Measurements from ENCODE around the genes SH3GL2, IFNA7 and IFNA14.

DNA sequence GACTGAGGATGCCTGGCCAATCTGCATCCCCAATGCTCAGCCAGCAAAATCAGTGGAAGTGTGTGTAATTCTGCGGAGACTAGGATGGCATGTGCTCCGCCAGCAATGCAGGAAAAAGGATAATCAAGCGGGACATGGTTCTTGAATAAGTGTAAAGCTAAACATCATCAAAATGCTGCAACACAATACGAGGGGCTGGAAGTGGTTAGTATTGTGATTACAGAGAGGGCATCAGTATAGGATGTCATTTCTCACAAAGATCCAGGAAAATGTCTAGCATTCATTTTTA lies 115.7 kb upstream of the BNC2 start:
- RRBS = no CpG with 5 or more reads among the region's 4 CpGs

DNA sequence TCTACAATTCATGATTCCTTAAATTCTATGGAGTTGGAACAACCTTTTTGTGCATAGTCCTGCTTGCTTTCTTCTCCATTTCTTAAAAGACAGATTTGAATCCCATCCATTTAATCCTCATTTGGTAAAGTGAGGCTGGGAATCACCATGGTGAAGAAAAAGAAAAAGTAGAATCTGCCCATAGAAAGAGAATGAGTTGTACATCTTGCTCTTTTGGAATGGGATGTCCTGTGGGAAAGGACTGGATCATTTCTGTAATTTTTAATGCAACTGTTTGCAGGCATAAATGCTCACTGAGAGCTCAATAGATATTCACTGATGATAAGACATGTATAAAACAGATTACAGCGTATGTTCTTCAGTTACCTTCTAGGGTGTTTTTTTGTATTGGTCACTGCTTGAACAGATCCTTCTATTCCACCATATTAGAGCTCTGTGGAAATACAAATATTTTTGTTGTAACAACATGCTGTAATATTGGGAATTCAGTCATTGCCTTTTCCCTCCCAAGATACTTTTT lies 21.2 kb upstream of the SH3GL2 start:
- RRBS = no CpG with 5 or more reads among the region's 1 CpG

- RRBS = 3% methylated on average over 36 of the region's 124 CpGs
Measured at GRCh38 chr9:17578826-17580081, at the start of gene SH3GL2. Gene SH3GL2, plus strand, starts transcription at chr9:17579066.

- RRBS = no CpG with 5 or more reads among the region's 3 CpGs
Measured at GRCh38 chr9:19019878-19020175, 13.2 kb downstream of the SAXO1 start.

GRCh38 chr9:19048683-19049169 lies 501 bp upstream of the RRAGA start:
- RRBS = 1% methylated on average over 8 of the region's 15 CpGs

- RRBS = no CpG with 5 or more reads among the region's 4 CpGs
Measured at GRCh38 chr9:19124567-19125321, 2.5 kb downstream of the PLIN2 start.

DNA sequence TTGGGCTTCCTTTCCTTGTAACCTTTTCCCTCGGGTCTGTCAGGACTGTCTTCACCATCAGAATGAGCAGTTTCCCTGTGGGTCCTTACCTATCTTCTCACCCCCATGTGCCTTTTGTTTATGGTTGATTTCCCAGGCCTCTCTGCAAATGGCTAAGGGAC lies 20.6 kb upstream of the PLIN2 start:
- RRBS = no CpG with 5 or more reads among the region's 1 CpG

DNA sequence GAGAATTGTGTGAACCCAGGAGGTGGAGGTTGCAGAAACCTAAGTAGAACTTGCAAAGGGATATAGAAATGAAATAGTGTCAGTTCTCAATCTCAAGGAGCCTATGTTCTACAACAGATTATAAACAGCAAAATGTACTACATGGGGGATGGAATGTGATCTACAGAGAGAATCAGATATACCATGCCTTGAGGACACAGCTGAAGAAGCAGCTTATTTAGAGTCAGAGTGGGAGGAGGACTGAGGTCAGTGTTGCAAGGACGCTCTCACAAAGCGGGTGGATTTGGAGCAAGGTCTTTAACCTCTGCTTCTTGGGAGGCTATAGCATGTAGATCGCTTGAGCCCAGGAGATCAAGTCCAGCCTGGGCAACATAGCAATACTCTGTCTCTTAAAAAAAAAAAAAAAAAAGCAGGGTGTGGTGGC lies 32.8 kb upstream of the PLIN2 start:
- RRBS = no CpG with 5 or more reads among the region's 3 CpGs

DNA sequence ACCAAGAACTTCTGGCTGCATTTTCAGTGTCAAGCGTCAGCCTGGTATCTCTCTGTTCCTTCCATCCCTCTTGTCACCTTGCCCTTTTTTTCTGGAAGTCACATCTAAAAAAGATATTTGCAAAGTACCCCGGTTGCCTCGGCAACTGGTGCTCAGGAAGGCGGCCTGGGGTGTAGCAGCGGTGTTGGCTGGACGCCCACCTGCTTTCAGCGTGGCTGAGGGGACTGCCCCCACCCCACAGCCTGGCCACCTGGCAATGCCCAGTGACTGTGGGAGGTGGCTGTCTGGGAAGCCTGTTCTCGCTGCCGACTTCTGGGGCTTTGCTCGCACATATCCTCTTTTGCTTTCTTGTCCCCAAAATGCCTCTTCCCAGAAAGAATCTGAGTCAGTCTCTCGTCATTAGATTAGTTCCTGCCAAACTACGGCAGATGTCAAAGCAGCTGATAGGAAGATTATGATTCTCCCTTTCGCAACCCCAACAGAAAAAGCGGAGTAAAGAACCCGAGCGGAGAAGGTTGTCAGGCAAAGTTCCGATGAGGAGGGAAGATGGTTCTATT lies 84.6 kb downstream of the ACER2 start:
- RRBS = no CpG with 5 or more reads among the region's 17 CpGs

- RRBS = no CpG with 5 or more reads among the region's 4 CpGs
Measured at GRCh38 chr9:20558477-20559235, 63.6 kb downstream of the MLLT3 start.

DNA sequence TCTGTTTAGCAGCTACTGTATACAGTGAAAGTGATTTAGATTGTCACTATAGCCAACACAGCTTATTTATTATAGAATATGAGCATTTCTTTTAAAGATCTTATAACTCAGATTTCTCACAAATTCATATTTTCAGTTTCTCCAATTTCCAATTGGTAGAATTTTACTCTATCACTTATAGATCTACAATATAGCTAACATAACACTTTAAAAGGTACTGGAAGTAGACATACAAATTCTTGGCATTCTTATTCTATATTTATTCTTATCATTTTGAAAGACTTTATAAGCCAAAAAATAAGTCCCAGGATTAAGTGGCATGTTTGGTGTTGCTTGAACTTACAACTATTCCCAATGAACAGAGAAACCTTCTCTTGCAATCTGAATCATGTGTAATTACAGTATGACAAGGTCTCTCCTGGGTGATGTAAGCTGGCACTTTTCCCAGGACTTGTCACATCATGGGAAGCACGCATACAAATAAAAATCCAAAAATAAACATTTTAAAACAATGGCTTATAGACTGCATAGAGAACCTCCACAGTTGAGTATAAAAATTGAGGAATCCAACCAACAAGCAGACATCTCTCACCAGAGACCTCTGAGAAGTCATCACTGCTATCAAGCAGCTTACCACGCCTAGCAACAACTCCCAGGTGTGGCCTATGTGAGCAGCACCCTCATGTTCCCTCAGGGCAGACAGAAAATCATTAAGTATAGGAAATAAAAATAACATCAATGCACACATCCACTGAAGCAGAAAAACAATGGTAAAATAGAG lies 4.1 kb downstream of the MLLT3 start:
- RRBS = no CpG with 5 or more reads among the region's 2 CpGs

DNA sequence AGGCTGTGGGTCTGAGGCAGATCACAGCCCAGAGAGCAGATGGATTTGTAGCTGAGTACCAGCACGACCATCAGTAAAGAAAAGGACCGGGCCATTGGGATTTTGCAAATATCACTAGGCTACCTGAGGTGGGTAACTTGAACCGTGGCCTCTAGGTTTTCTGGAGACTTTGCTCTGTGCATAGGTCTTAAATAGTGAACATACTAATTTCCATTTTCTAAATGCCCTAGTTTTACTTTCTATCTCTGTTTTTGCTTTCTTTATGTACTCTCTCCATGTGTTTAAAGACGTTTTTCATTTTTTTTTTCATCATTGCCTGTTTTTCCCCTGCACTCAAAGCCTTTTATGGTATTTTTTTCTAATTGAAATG lies at the start of gene IFNA7:
IFNA7 (minus strand) TSS at position 135 of the 370 bp plus-strand sequence.
- RRBS = no CpG with 5 or more reads among the region's 4 CpGs

DNA sequence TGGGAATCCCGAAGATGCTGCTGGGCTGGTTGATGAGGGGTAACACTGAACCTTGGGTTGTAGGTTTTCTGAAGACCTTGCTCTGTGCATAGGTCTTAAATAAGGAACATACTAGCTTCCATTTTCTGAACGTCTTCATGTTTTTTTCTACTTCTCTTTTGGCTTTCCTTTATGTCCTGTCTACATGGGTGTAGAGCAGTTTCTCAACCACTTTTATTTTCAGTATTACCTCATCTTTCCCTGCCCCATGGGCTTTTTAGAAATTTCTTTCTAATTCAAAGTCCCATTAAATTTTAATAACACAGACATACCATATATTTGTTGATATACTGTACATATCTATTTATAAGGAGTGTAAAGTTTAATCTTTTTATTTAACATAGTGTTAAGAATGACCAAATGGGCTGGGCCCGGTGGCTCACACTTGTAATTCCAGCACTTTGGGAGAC lies at the start of gene IFNA14:
IFNA14 (minus strand) TSS at position 70 of the 449 bp plus-strand sequence.
- RRBS = no CpG with 5 or more reads among the region's 3 CpGs

DNA sequence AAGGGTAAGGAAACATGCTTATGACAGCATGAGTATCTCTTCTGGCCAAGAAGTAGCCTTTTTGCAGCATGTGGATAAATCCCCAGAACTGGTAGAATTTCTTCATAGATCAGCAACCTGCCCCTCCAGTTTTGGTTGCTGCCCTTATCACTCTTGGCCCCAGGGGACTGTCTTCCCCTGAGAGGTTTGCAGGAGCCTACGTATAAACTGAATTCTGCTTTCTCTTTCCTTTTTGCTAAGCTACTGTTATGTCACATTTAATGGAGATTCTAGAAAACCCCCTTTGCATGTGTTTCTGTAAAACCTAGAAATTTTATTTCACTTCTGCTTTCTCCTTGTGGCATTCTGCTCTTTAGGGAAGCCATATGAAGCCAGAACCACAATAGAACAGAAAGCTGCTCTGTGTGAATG lies 3.5 kb downstream of the IFNA2 start:
- RRBS = no CpG with 5 or more reads among the region's 1 CpG

DNA sequence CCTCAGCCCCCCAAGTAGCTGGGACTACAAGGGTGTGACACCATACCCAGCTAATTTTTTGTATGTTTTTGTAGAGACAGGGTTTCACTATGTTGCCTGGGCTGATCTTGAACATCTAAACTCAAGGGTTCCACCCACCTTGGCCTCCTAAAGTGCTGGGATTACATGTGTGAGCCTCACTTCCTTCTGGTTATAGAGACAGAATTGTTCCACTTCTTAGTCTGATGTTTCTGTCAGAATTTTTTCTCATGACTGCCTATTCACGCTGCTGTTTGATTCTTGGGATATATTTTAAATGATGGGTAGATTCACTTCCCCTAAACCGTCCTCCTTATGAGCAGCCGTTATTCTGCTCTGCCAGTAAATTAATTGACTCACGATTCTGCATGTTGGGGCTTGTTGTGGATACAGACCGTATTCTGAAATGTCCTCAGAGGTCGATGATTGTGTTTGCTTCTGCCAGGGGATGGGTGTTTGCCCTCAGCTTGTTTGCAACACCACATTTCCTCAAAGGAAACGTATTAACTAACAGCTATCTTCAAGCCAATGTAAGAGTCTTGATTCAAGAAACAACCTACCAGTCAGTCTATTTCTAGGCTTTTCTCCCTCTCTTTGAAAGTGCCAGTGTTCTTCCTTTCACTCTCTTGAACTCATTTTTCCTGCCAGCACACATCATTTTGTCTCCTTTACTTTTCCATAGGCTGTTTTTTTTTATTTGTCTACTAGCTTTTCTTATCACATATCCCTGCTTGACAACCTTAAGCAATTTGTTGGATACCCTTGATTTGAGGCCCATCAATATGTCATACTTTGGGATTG lies 31.1 kb downstream of the MTAP start:
- RRBS = no CpG with 5 or more reads among the region's 7 CpGs

DNA sequence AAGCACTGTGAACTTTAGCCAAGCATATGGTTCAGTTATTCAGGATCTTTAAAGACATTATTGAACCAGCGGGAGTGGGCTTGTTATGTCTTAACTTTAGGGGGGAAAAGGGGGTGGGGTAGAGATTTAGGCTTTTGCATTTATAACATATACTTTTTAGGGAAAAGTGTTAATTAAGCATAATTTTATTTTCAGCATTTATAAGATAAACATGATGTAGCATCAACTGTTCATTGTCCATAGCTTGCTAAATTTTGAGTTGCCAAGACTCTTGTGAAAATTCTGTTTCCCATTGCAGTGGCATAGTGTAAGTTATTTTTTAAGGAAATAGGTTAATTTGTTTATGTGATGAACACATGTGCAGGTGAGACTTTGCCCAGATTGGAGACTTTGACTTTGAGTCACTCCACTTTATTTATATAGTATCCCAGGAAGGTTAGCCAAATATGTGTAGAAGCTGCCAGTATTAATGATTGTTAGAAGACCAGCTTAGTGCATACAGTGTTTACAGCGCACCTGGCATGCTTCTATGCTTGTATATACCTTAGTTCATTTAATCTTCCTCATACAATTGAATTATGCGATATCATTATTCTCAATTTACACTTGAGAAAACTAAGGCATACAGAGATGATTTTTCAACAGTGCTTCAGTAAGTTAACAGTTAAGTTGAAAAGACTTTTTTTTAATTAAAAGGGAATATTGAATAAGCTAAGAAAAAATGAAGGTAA lies 50.9 kb downstream of the MTAP start:
- RRBS = no CpG with 5 or more reads among the region's 3 CpGs

- RRBS = no CpG with 5 or more reads among the region's 2 CpGs
Measured at GRCh38 chr9:21986811-21987123, 12.1 kb upstream of the CDKN2A start.

GRCh38 chr9:21996282-21997041 lies 12.6 kb downstream of the CDKN2B start:
- RRBS = no CpG with 5 or more reads among the region's 17 CpGs

- RRBS = no CpG with 5 or more reads among the region's 7 CpGs
Measured at GRCh38 chr9:22112799-22113222, 103.7 kb upstream of the CDKN2B start.

- RRBS = 4% methylated on average over 9 of the region's 46 CpGs
Measured at GRCh38 chr9:23850914-23851462, 24.9 kb upstream of the ELAVL2 start.